ENCODE results near the gene CSF3R.

- RRBS, result no CpG with 5 or more reads among the region's 7 CpGs
Observed at GRCh38 chr1:35566051-35566502, 7.0 kb upstream of the TFAP2E start.

GRCh38 chr1:35576681-35577283 is 3.7 kb downstream of the TFAP2E start:
- RRBS, result no CpG with 5 or more reads among the region's 60 CpGs

GRCh38 chr1:35595716-35596214 is 22.7 kb downstream of the TFAP2E start:
- RRBS, result no CpG with 5 or more reads among the region's 7 CpGs

DNA sequence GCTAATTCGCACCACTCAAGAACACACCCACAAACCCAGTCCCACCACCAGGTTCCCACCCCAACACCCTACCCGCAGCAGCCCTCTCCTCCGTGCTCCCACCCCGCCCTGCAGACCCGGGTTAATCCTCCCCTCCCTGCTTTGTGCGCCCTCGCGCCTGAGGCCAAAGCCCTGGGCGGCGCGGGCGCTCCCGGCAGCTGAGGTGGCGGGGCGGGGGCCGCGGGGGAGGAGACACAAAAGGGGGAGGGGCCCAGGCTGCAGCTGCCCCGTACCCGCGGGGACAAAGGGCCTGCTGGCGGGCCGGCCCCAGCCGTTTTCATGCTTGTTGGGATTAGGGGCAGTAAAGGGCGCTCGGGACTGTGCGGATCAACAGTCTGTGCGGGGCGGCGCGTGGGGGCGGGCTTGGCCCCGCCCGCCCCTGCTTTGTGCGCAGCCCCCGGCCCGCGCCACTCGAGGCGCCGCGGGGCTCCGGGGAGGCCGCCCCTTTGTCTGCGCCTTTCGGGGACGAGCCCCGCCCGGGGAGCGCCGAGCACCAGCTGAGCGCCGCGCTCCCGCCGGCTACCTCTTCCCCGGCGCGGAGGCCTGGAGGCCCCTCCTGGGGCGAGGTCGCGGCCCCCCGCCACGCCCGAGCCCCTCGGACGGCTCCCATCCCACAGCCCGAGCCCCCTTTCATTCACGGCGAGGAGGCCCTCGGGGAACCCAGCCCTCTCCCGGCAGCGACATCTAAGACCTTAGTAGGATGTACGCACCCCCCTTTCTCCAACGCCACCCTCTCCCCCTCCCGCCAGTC is 10.8 kb downstream of the C1orf216 start:
- RRBS, result 2% methylated on average over 21 of the region's 75 CpGs

- RRBS, result no CpG with 5 or more reads among the region's 13 CpGs
Observed at GRCh38 chr1:35718233-35718651, 442 bp downstream of the C1orf216 start.

DNA sequence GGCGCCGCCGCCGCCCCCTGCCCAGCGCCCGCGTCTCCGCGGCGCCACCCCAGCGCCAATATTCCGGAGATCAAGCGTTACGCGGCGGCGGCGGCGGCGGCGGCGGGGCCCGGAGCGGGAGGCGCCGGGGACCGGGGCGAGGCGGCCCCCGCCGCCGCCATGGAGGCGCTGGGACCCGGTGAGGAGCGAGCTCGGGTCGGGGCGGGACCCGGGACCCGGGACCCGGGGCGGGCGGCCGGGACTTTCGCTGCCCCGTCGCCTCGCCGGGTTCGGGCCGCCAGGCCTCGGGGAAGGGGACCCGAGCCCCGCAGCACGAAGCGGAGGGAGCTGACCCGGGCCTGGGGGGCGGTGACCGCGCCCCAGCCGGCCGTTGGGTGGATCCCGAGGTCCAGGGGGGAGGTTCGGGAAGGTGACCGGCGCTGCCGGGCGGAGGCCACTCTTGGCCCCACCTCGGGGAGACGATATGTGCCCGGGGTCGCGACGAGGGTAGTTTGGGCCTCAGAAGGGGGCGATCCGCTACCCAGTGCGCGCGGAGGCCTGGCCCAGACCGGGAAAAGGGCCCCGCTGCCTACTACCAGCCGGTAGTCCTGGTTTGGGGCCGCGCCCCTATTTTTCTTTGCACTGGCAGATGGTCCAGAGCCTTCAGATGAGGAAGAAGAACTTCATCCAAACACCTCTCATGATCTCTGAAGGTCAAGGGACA is 593 bp downstream of the AGO4 start:
- RRBS, result 2% methylated on average over 58 of the region's 84 CpGs

DNA sequence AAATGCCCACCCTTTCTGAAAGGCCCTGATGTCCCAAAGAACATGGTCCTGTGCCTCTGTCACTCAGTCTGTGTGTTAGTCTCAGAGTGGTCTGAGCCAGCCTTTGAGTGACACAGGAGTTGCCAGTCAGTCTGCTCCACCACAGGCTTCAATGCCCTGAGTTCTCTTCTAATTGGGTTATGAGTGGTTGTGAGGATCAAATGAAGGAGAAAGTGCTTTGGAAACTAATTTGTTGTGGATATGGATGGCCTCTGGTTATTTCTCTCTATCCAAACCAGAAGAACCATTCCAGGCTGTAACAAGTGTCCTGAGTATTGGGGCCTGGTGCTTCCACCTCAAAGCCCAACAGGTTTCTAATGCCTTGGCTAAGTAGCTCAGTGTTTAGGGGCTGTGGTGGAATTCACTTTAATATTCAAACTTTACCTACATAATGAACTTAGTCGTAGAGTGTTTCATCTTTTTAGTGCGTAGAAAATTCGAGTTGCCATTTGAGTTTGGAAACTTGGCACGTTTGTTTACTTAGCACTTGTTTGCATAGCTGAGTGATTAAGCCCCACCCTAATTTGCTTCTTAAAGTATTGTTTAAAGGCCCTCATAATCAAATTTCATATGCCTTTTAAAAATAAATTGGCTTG is 1.3 kb downstream of the AGO4 start:
- RRBS, result no CpG with 5 or more reads among the region's 4 CpGs

GRCh38 chr1:35931717-35932121 is 814 bp downstream of the AGO3 start:
- RRBS, result no CpG with 5 or more reads among the region's 7 CpGs

GRCh38 chr1:36095816-36096627 is 7.3 kb downstream of the ADPRS start:
- RRBS, result no CpG with 5 or more reads among the region's 18 CpGs

GRCh38 chr1:36160781-36161589 is 5.0 kb downstream of the MAP7D1 start:
- RRBS, result 3% methylated on average over 5 of the region's 14 CpGs

GRCh38 chr1:36172402-36173532 is 16.8 kb downstream of the MAP7D1 start:
- RRBS, result no CpG with 5 or more reads among the region's 29 CpGs

DNA sequence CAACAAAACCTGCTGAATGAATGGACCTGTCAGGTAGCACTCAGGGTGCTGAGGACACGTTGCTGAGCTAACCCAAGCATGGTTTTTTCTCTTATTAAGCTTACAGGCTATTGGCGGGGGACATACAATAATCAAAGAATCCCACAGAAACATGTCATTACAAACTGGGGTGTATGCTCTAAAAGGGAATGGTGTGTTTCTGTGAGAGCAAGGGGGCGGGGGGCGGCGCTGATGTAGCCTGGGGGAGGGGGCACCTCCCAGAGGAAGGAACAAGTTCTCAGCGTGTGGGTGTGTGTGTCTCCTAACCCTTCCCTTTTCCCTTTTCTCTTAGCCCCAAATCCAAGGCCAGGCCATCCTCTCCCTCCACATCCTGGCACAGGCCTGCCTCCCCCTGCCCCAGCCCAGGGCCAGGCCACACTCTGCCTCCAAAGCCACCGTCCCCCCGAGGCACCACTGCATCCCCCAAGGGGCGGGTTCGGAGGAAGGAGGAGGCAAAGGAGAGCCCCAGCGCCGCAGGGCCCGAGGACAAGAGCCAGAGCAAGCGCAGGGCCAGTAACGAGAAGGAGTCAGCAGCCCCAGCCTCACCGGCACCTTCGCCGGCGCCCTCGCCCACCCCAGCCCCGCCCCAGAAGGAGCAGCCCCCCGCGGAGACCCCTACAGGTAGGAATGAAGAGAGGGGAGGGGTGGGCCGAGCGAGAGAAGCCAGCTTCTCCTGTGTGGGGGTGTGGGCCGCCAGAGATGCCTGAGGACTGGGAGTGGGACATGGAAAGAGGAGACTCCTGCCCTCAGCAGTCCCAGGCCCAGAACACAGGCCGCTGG is 21.8 kb downstream of the MAP7D1 start:
- RRBS, result no CpG with 5 or more reads among the region's 27 CpGs

DNA sequence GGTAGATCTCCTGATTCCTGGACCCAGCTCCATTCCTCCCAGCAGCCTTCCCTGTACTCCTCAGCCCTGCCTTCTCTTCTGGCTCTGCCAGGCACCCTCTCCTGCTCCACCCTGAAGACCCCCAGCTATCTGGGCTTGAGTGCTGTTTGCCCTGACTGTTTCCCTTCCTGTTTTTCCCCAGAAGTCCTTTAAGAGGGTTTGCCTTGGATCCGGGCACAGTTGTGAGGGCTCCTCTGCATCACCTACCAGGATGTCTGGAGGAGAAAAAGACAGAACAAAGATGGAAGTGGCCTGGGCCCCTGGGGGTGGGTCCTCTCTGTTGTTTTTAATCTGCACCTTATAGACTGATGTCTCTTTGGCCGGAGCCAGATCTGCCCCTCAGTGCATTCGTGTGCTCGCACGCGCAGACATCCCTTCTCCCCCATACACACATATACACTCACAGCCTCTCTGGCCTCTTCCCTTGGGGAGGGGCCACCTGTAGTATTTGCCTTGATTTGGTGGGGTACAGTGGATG is 24.2 kb downstream of the MAP7D1 start:
- RRBS, result no CpG with 5 or more reads among the region's 6 CpGs

- RRBS, result no CpG with 5 or more reads among the region's 9 CpGs
Observed at GRCh38 chr1:36223045-36223318, 1.3 kb upstream of the THRAP3 start.

GRCh38 chr1:36231244-36231666 is 7.0 kb downstream of the THRAP3 start:
- RRBS, result no CpG with 5 or more reads among the region's 2 CpGs

- RRBS, result 2% methylated on average over 29 of the region's 94 CpGs
Observed at GRCh38 chr1:36306472-36307487, 612 bp downstream of the SH3D21 start.

DNA sequence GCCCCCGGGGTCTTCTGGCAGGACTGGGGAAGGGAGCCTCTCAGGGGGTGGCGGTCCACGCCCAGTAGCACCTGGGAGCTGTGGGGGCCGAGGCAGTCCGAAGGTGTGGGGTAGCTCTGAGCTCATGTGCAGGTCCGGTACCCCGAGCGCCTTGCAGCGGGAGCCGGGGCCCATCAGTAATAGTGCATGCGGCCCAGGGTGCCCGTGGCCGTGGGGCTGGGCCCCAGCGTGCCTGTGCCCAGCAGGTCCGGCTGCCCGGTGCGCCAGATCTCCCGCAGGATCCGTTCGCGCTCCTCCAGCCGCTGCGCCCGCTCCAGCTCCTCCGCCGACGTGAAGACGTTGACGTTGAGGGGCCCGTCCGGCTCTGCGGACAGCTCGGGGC is 1.3 kb downstream of the EVA1B start:
- RRBS, result 6% methylated on average over 16 of the region's 33 CpGs

DNA sequence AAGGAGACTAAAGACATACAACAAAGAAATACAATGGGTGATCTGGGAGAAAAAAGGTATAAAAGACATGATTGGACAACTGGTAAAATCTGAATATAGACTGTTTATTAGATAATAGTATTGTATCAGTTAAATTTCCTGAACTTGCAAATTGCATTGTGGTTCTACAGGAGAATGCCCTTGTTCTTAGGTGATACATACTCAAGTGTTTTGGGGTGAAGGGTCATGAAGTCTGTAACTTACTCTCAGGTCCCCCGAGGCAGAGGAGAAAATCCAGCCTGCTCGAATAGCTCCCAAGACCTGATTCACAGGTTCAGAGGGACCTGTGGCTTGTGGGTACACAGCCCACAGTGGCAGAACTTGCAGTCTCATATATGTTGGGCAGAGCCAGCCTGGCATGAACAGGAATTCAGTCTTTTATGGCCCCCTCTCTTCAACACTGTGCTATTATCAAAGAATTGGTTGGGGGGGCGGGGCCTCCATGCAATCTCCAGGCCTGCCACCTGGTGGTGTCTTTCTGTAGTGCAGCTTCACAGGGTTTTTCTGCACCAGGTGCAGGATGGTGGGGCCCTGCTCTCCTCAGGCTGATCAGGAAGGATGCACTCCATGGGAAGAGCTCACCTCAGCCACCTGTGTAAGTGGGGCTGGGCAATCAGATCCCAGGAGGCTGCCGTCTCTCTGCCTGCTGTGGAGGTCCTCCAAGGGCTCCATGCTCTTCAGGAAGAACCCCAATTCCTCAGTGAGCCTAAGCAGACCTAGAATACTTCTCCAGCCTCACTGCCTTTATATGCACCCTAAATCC is 16.8 kb downstream of the STK40 start:
- RRBS, result no CpG with 5 or more reads among the region's 4 CpGs

DNA sequence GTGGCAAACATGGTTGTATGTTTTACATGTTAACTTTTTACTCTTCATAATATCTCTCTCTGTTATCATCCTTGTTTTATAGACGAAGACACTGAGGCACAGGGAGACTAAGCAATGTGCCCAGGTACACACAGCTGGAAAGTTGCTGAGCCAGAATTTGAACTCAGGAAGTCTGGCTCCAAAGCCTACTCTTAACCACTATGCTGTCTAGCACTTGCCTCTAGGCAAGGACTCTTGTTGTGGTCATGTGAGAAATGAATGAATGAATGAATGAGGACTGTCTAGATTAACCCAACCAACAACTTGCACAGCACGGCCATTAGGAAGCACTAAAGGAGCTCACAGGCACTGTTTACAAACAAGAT is 1.3 kb downstream of the STK40 start:
- RRBS, result no CpG with 5 or more reads among the region's 2 CpGs

DNA sequence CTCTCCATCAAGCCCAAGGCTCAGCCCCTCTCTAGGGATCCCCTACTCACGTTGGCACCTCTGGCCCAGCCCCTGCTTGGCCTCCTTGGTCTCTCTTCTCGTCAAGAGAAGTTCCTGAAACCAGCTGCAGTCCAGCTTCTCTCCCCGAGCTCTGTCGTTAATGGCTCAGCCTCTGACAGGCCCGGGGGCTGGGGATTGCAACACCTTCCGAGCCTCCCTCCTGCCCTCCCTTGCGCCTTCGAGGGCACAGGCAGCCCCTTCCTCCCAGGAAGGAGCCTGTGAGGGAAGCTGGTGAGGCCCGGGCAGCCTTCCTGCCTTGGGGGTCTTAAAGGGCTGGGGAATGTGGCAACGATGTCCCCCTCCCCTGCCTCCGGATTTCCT is at the start of gene CSF3R:
CSF3R (minus strand) TSS at position 153 of the 381 bp plus-strand sequence.
- RRBS, result 31% methylated on average over 5 of the region's 11 CpGs